Heart right ventricle (tissue), 2 donors: ENCODE data around the gene NPPB.

GRCh38 chr1:11858664-11859314 is at the start of gene NPPB:
TSS of gene NPPB (minus strand) at chr1:11858945.
- PRO-cap, 2 experiments = peak in 1 of 2 experiments; most common plus-strand start chr1:11859151 (in 1); most common minus-strand start chr1:11858945 (in 1)

DNA sequence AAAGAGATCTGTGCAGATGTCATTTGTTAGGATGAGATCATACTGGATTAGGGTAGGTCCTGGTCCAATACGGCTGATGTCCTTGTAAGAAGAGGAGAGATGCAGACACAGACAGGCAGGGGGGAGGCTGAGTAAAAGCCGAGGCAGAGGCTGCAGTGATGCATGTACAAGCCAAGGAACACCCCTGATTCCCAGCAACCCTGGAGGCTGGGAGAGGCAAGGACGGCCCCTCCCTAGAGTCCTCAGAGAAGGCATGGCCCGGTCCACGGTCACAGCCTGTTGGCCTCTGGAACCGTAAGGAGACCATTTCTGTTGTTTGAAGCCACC is 15.9 kb upstream of the NPPB start:
- PRO-cap, 2 experiments = peak in 1 of 2 experiments; most common plus-strand start position 245 of the sequence (in 1); most common minus-strand start position 115 of the sequence (in 1)

- PRO-cap, 2 experiments = peak in 1 of 2 experiments; most common plus-strand start chr1:11919112 (in 1)
Observed at GRCh38 chr1:11918608-11919286, 7.5 kb downstream of the KIAA2013 start.

DNA sequence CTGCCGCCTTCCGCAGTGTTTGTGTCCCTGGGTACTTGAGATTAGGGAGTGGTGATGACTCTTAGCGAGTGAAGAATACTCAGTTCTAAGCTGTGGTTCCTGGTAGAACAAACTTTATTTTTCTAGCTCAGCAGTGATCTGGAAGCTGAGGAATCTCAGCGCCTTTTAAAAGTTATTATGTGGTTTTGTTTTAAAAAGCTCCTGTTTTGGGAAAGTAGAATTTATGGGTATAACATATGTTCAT is 29.8 kb upstream of the TNFRSF1B start:
- PRO-cap, 2 experiments = no peak in any of the 2 experiments

DNA sequence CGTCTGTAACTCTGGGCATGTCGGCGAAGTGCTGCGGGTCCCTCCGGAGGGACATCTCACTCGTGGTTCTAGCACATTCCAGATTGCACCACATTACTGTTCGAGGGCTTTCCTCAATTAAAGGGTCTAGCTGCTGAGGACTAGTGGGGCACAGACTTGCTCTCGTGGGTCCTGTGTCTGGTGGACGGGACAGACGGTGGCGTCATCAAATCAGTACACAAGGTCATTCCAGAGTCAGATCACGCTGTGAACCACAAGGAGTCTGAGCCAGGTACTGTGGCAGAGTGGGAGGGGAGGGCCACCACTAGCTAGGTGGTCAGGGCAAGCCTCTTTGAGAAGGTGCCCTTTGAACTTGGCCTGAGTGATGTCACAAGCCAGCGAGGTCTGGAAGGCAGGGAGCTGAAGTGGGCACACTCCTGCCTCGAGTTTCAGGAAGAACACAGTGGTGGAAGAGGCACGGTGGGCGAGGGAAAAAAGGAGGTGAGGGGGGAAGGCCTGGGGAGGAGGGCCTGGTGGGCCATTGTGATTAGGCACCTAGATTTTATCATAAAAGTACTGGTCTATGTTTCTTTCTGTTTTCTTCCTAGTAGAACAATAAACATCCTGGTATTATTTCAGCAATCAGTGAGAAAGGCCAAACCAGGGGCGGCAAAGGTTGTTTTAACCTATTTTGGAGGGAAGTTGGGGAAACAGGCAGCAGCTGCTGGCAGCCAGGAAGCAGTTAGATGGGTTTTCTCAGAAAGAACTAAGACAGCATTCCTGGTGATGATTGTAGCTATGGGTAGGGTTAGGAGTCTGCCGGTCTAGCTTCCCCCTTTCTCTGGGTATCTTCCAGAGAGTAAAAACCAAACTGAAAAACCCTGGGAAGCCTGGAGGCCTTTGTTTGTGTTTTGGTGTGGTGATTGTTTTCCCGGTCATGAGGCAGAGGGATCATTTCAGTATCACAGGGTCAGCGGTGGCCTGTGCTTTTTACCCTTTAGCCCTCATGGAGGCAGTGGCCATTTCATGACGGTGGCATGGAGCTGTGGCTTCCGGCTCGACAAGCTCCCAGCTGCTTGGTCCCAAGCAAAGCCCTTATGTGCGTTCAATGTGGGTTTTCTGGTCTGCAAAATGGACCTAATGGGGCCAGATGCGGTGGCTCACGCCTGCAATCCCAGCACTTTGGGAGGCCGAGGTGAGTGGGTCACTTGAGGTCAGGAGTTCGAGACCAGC is 19.8 kb upstream of the TNFRSF1B start:
- PRO-cap, 2 experiments = peak in 1 of 2 experiments; most common plus-strand start position 933 of the sequence (in 1)

DNA sequence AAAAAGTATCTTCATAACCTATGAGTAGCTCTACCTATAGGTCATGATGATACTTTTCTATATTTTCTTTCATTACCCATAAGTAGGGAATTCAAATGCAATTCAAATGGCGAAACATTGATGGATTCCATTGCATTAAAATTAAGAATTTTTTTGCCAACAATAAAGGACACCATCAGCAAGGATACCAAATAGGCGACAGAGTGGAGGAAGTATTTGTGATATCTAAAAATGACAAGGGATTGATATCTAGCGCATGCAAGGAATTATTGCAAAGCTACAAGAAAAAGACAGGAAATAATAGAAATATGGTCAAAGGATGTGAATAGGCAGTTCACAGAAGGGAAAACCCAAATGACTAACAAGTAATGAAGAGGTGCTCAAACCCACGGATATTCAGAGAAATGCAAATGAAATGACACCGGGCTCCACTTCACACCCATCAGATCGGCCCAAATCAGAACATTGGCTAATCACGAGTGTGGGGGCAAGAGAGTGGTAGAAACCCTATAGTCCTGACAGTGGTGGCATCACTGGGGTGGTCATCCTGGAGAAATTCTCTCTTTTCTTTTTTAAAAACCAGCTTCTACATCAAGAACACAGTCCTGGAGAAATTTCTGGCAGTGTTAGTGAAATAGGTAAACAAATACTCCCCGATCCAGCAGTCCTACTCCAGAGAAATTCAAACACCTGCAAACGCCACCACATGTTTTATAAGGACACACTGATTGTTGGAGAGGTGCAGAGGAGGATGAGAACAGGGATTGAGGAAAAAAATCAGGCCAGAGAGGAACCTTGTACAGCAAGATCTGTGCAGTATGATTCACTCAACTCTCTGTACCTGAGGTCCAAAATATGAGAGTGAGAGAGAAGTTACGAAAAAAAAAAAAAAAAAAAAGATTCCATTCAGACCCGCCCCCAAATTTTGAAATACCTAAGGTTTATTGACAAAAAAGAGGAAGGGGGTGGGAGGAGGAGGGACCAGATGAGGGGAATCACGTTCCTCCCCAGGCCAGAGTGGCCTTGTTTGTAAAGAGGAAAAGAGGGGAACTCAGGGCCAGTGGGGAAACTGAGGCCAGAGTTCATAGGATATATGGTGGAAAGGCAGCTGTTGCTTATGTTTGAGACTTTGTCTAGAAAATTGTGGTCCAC is 9.3 kb upstream of the TNFRSF1B start:
- PRO-cap, 2 experiments = no peak in any of the 2 experiments

DNA sequence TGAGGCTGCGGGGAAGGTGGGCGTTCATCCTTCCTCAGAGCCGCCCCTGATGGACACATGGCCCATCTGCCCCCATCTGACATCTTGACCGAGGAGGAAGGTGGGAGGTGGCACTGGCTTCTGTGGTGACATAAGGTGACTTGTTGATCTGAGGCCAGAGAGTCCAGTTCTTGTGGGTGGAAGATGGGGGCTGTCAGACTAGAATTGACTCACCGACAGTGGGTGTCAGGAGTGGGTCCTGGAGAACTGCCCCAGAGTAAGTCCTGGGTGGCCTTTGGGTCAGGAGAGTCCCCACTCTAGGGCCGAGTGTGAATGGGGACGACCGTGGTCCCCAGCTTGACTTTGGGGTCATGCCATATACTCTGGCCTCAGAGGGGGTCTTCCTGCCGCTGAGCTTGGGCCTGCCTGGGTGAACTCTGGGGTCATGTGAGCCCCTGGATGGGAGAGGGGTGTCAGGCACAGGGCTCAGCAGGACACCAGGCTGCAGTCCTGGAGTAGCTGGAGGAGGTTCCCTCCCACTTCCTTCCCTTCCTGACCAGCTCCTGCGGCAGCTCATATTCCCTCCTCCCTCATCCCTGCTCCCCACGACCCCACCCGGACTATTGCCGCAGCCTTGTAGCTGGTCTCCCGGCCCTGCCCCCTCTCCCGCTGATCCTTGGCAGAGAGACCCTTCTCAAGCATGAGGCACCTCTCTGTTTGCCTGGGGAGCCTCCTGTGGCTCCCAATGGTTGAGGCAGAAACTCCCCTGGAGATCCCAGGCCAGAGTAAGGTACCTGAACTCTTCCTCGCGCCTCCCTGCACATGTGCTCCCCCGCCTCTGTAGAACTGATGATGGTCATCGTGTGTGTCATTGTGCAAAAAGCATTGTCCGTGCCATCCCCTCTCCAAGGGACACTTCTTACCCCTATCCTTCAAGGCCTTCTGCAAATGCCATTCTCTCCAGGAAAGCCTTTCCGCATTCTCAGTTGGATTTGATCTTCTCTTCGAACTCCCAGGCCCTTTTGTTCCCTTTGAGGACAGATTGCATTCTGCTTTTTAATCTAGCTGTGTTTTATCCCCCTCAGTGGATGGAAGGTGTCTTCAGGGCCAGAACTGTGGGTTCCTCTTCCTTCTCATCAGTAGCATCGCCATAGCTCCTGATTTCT is 1.7 kb downstream of the TNFRSF1B start:
- PRO-cap, 2 experiments = peak in 2 of 2 experiments; most common plus-strand start position 572 of the sequence (in 1); most common minus-strand start position 491 of the sequence (in 2)

- PRO-cap, 2 experiments = peak in 2 of 2 experiments; most common plus-strand start chr1:12177674 (in 1); most common minus-strand start chr1:12177563 (in 2)
Observed at GRCh38 chr1:12177150-12178476, 10.8 kb downstream of the TNFRSF1B start.

GRCh38 chr1:12181294-12181763 is 14.5 kb downstream of the TNFRSF1B start:
- PRO-cap, 2 experiments = no peak in any of the 2 experiments

DNA sequence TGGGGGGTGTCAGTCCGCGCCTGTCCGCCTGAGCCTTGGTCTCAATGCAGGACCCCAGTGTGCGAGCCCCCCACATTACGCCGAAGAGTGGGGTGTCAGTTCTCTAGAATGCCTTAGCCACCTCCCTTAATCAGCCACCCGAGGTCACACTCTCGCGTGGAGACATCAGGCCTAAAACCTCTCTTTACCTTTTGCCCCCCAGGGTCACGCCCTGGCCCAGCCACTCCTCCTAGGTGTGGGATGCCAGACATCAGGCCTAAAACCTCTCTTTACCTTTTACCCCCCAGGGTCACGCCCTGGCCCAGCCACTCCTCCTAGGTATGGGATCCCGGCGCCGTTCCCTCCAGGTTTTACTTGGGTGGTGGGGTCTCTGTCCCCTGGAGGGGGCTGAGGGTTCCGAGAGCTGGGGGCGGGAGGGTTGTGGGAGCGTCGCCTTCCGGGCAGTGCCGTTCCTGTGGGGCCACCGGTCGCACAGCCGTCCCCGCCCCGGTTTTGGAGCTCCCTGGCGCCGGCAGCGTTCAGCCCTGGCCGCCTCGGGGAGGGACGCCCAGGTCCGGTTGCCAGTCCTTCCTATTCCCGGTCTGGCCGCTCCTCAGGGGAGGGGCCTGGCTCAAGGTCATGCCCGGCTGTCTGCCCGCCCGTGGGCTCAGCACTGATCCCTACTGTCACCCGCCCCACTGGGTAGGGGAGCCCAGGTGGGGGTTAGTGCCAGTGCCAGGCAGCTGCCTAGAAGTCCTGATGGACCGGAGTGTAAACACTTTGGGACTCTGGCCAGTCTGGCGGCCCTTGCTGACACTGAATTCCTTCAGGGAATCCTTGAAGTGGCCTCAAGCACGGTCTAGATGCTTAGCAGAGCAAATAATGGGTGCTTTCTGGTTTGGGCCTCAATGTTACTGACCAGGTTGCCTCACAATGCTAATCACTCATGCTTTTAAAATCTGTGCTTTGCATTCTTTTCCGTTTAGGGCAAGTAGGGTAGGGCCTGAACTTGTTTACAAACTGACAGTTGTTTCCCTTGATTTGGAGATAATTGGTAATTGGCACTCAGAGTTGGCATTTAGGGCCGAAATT is 1.0 kb downstream of the VPS13D start:
- PRO-cap, 2 experiments = peak in 2 of 2 experiments; most common plus-strand start position 677 of the sequence (in 1); most common minus-strand start position 545 of the sequence (in 2)

DNA sequence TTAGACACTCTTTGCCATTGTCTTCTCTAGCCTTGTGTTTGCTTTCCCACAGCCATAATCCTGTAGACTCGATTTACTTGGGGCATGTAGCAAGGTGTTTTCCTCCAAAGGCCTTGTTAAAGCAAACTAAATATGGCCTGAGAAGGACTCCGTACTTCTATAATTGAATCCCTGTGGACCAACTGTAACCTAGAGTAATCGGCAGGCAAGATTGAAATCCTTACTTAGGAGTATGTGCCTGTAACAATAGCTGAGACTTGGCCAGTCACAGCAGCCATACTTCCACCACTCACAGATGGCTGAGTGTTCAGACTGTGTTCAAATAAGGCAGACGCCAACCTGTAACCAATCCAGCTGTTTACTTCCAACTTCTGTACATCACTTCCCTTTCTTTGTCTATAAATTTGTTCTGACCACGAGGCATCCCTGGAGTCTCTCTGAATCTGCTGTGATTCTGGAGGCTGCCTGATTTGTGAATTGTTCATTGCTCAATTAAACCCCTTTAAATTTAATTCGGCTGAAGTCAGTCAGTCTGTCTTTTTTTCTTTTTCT is 151.6 kb downstream of the VPS13D start:
- PRO-cap, 2 experiments = no peak in any of the 2 experiments

DNA sequence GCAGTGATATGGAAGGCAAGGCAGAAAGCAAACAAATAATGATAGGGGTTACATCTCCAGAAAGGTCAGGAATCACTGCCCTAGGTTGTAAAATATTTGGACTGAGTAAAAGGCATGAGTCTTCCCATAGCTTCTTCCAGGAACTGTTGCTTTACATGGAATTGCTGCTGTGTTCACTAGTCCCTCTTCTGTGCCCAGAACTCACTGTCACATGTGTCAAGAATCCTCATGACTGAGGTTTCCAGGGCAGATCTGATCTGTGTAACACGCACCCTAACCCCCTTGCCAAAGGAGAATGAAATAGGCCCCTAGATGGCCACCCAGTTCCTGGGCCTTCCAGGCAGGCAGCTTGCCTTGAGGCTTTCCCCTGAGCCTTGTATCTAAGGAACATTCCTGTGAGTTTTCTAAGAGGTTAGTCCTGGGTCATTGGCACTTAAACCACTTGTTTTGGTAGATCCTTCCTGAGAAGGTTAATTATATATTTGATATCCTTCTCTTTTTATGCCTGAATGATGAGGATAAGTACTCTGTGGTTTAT is 163.5 kb downstream of the DHRS3 start:
- PRO-cap, 2 experiments = no peak in any of the 2 experiments

DNA sequence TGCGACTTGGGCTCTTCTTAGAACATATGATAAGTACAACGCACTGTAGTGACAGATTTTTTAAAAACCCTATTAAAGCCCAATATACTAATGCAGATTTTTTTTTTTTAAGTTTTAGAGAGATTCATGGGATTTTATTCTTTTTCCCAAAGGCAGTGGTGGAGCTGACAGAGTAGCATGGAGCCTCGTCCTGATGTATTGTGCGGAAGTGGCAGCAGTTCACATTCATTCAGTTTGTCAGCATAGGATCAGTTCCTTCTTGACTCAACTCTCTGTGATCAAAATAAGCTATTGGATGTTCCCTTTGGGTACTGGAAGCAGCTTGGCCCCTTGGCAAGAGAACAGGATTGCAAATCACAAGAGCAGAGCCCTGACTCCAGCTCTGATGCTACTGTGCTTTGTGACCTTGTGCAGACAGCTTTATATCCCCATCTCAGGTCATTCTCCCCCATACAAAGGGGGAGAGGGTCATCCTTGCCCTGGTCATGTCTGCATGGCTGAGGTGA is 143.1 kb downstream of the DHRS3 start:
- PRO-cap, 2 experiments = peak in 1 of 2 experiments; most common minus-strand start position 395 of the sequence (in 1)

DNA sequence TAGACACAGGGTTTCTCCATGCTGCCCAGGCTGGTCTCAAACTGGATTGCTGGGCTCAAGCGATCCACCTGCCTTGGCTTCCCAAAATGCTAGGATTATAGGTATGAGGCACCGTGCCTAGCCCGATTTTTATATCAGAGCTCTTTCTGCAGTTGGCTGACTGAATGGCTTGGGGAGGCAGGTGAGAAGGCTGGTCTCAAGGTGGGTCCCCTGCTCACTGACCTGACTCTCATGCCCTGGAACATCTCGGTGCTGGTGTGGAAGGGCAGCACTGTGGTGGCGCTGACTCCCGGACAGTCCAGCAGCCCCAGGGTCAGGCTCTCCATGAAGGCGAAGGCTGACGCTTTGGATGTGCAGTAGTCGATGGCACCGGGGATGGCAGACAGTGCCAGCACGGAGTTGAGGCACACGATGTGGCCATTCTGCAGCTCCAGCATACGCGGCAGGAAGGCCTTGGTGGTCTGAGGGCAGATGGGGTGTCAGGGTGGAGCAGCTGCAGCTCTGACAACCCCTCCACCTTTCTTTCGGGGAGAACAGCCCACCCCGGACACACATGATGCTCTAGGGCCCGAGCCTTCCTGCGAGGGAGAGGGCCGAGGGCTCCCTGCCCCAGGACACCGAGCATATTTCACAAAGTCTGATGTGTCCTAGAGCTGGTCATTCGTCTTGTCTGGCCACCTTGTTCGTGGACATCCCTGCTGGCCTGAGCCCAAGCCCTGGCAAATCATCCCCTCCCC is 39.3 kb downstream of the DHRS3 start:
- PRO-cap, 2 experiments = no peak in any of the 2 experiments

DNA sequence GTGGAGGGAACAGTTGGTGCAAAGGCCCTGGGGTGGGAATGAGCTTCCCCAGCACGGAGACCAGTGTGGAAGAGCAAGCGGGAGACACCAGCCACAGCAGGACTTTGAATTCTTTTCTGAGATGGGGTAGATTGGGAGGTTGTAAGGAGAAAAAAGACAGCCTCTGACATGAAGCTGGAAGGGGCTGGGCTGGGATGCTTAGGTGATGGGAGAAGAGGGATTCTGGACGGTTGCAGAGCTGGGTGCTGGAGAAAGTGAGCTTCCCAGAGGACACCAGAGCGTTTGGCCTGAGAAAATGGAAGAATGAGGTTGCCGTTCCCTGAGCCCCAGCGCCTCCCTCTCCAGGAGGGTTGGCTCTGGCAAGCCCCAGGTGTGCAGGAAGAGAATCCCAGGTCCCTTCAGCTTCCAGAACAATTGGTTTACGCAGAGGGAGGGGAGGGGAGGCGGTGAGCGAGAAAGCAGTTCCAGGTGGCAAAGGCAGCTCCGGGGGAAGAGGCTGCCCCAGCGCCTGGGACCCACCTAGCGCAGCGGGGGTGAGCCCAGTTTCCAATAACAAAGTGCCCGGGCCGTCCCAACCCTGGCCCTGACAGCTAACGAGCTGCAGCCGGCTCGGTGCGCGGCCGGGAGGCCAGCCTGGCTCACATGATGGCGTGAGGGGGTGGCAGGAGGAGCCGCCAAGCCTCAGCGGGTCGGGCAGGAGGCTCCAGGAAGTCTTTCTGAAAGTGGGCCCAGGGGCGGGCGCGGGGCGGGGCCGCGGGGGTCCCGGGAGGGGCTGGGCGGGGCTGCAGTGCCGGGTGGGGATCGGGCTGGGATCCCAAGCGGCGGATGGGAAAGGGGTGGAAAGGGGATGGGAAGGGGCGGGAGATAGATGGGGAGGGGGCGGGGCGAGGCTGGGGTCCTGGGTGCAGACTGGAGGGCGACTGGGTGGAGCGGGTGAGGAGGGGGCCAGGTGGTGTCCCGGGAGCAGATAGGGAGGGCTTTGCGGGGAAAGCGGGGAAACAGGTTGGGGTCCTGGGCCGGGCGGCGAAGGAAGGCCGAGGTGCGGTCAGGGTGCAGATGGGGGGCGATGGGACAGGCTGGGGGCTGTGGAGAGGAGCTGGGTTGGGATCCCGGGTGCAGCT is 23.0 kb downstream of the DHRS3 start:
- PRO-cap, 2 experiments = peak in 2 of 2 experiments; most common plus-strand start position 641 of the sequence (in 1); most common minus-strand start position 718 of the sequence (in 2)

DNA sequence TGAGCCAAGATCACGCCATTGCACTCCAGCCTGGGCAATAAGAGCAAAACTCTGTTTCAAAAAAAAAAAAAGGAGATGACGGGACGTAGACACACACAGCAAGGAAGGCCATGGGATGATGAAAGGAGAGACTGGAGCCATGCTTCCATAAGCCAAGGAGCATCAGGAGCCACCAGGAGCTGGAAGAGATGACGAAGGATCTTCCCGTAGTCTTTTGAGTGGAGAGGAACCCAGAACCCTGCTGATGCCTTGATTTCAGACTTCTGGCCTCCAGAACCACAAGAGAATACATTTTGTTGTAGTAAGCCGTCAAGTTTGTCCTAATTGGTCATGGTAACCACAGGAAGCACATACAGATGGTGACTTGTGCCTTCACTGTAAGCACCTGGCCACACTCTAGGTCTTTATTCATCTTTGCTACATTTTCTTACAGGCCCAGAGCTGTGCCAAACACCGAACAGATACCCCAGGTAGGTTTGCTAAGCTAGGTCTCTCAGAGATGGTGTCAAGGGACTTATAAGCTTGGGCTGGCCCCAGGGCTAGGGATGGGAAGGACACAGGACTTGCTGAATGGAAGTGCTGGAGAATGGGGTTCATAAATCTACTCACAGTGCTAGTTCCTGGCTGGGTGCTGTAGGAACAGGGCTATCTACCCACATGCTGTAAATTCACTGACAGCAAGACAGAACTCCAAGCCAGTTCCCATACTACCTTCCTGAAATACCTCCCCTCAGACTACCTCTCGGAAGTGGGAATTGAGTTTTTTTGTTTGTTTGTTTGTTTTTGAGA is 4.8 kb downstream of the DHRS3 start:
- PRO-cap, 2 experiments = no peak in any of the 2 experiments

DNA sequence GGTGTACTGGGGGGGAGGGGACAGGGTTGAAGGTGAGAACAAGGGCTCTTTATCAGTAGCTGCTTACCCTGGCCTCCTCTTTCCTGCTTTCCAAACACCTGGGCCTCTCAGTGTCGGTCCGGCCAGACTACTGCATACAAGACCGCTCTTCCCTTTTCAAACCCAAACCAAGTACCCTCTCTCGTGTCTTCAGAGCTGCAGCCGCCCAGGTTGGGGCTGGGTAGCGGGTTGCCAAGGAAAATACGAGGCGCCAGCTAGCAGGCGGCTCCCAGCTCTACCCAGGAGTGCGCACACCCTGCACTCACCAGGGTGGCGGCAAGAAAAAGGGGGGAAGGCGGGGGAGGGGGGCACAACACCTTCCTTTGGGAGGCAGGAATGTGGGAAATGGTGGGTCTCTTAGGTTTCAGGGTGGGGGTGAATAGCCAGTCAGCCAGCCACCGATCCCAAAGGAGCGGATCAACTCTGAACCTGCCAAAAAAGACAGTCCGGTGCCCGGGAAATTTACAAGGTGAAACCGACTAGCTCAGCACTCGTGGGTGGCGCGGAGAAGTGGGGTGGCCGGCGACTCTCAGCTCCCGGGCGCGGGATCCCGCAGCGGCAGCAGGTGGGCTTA is 1.4 kb downstream of the DHRS3 start:
- PRO-cap, 2 experiments = peak in 2 of 2 experiments; most common plus-strand start position 110 of the sequence (in 2); most common minus-strand start position 303 of the sequence (in 2)

DNA sequence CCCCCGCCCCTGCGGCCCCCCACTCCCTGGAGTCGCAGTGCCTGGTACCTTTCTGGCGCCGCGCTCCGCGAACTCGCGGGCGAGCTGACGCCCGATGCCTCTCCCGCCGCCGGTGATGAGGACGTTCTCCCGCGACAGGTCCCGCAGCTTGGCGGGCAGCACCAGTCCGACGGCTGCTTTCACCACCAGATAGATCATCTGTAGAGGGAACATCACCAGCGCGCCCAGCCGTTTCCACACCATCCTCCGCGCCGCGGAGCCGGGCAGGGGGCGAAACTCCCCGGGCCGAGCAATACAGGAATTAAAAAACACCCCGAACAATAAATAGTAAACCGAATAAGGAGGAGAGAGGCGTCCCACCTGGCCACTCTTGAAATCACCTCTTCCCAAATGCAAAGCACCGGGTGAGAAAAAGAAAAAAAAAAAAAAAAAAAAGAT is 885 bp downstream of the DHRS3 start:
- PRO-cap, 2 experiments = peak in 1 of 2 experiments; most common plus-strand start position 239 of the sequence (in 1); most common minus-strand start position 75 of the sequence (in 1)

GRCh38 chr1:12634051-12634507 is 9.8 kb upstream of the AADACL4 start:
- PRO-cap, 2 experiments = no peak in any of the 2 experiments

GRCh38 chr1:13433883-13434191 is 23.6 kb downstream of the PRAMEF20 start:
- PRO-cap, 2 experiments = no peak in any of the 2 experiments